ENCODE results near the gene MARCHF6.

DNA sequence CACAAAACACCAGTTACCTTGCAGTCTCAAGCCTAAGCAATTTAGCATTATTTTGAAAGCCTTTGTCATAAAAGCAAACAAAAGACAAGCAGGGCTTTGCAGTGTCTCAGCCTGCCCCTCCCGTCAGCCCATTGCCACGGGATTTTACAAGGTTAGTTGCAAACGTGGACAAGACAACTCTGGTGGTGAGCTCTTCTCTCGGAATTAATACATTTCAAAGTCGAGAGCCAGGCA lies 190.3 kb downstream of the ATPSCKMT start:
- PRO-cap = no peak
- RAMPAGE, long total RNA, 4 experiments = no peak in any of the 4 experiments

GRCh38 chr5:10262971-10263398 lies 12.9 kb downstream of the CCT5 start:
- PRO-cap = no peak
- RAMPAGE, long total RNA, 4 experiments = start-site peak on the plus strand in 1 of 4 experiments, at chr5:10263107-10263206 at its widest, 19 reads per replicate

DNA sequence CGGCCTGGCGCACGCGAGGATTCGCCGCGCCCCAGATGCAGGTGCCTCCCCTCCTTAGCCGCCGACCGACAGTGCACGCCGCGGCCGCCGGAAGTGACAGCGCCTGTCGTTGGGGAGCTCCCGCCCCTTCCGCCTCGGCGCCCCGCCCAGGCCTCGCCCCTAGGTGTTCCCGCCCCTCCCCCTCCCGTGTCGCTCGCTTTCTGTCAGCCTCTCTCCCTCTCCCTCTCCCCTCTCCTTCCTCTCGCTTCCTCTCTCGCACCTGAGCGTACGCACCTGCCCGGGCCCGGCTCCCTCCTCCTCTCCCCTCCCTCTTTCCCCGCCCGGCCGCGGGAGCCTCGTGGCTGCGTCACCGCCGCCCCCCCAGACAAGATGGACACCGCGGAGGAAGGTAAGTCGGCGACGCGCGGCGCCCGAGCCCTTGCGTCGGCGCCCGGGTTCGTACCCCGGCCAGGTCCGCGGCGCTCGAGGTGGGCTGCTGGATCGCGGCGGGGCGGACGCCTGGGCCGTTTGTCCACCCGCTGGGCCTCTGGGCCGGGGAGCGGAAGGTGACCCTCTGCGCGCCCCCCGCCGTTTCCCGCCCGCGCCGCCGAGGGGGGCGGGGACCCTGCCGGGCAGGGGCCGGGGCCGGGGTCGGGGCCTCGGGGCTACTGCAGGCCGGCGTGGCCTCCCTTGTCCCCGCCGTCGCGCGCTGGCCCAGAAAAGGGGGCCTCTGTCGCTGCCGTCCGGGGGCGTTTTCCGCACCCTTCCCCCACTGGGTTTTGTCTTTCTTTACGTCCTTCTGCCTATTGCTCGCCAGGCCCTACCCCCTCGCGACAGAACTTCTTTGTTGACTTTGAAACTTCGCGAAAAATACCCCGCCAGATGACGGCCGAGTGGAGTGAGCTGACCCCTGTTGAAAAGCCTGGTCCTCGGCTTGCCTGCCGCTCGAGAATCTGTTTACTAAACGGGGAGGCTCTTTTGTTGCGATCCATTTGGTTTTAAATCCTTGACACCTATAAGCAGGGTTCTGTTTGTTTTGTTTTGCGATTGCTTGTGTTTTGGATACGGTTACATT lies at the start of gene MARCHF6:
Gene MARCHF6 (plus strand): TSS at position 166 of the 1,054 bp plus-strand sequence.
- PRO-cap = bidirectional peak, plus-strand start at position 372 of the sequence, minus-strand start at position 70 of the sequence; bidirectional peak, plus-strand start at position 860 of the sequence, minus-strand start at position 934 of the sequence; bidirectional peak, plus-strand start outside the sequence, minus-strand start at position 996 of the sequence
- RAMPAGE, long total RNA, 4 experiments = start-site peak on the plus strand in 3 of 4 experiments, centred at positions 257 to 268 of the sequence, 247 to 1,754 reads per replicate; start-site peak on the minus strand in 1 of 4 experiments, centred at position 73 of the sequence, 10 reads per replicate

DNA sequence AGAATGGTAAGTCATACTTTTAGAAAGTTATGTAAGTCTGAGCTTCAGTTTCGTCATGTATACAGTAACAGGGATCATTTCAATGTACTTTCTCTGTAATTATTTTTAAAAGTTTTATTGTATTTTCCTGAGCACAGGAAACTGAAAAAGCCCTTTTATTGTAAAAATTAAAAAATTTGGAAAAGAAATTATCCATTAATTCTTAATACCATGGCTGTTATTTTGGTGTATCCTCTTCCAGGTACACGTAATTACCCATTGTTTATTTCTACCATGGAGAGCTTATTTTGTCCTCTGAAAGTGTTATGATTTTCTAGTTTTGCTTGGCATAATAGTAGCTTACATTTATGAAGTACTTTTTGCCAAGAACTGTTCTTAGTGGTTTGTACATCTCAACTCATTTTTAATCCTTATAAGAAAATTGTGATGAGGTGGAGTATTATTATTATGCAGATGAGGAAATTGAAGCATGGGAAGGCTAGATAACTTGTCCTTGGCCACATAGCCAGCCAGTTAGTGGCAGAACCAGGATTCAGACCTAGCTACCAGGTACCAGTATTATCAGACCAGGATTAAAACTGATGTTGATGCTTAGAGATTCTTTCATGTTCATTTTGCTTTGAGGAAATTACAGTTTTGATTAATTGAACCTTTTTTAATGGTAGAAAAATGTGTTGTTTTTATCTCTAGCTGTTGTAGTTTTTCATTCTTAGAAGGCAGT lies 24.6 kb downstream of the MARCHF6 start:
- PRO-cap = no peak
- RAMPAGE, long total RNA, 4 experiments = no peak in any of the 4 experiments

DNA sequence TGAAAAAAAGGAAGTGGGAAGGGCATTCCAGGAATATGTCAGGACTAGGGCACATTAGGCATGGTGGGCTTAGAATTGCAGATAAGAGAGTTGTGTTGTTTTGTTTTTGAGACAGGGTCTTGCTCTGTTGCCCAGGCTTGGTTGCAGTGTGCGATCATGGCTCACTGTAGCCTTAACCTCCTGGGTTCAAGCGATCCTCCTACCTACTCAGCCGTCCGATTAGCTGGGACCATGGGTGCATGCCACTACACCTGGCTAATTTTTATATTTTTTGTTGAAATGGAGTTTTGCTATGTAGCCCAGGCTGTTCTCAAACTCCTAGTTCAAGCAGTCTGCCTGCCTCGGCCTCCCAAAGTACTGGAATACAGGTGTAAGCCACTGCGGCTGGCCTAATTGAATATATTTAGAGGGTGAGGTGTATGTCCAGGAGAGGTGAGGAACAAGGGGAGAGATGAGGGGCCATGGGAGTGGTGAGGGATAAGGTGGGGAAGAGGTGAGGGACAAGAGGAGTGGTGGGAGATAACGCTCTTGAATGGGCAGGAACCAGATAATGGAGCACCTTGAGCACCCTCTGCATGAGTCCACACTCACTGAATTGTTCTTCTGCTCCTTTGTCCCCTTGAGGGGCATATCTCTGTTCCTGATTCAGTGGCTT lies 29.1 kb upstream of the ROPN1L start:
- PRO-cap = no peak
- RAMPAGE, long total RNA, 4 experiments = no peak in any of the 4 experiments

- PRO-cap = unidirectional peak, minus-strand start at chr5:10634235
- RAMPAGE, long total RNA, 4 experiments = no peak in any of the 4 experiments
Measured at GRCh38 chr5:10634141-10634680, 70.3 kb downstream of the ANKRD33B start.

DNA sequence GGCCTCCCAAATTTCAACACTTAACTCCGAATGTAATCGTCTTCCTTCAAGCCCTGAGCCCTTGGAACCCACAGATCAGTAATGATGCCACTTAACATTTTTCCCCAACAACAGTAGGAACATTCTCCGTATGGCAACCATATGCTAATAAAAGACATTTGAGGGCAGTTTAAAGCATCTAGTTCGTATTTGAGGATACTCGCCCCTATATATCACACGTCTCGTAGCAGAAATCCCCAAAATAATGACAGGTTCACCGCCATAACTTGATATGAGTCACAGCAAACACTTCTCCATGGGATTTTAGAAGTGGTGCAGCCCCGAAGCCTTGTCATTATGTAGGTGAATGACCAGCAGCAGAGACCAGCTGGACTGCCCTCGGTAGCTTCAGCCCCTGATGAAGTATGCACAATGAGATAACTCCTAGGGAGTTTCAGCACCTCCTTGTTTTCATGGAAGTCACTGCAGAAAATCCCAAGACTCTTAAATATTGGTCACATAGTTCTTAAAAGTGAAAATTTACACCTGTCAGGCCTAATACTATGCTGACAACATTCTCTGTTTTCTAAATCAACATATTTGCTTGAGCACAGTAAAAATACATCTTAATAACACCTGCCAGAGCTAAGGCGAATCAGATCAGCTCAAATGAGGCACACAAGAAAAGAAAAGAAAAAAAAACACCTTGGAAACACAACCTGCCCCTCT lies 2.0 kb downstream of the CTNND2 start:
- PRO-cap = no peak
- RAMPAGE, long total RNA, 4 experiments = no peak in any of the 4 experiments

- PRO-cap = bidirectional peak, plus-strand start at chr5:14145424, minus-strand start at chr5:14145260
- RAMPAGE, long total RNA, 4 experiments = no peak in any of the 4 experiments
Measured at GRCh38 chr5:14145024-14145696, 2.0 kb downstream of the TRIO start.

DNA sequence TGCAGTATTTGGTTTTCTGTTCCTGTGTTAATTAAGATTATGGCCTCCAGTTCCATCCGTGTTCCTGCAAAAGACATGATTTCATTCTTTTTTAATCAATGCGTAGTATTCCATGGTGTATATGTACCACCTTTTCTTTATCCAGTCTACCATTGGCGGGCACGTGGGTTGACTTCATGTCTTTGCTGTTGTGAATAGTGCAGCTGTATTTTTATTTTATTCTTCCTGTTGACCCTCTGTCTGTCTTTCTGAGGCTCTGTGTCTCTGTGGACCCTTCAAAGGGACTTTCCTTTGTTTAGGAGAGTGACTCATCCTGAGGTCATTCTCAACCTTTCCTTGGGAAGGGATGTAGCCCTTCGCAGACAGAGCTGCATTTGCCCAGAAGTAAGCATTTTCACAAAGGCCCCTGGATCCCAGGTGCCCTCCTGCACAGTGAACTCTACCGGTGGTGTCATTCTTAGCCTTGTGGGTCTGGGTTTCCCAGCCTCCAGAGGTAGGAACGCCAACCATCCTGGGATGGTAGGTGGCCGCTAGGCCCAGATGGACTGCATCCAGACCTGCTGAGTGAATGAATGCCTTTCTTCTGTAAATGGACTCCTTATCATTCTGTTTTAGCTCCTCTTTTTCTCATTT lies 22.3 kb downstream of the TRIO start:
- PRO-cap = no peak
- RAMPAGE, long total RNA, 4 experiments = no peak in any of the 4 experiments

DNA sequence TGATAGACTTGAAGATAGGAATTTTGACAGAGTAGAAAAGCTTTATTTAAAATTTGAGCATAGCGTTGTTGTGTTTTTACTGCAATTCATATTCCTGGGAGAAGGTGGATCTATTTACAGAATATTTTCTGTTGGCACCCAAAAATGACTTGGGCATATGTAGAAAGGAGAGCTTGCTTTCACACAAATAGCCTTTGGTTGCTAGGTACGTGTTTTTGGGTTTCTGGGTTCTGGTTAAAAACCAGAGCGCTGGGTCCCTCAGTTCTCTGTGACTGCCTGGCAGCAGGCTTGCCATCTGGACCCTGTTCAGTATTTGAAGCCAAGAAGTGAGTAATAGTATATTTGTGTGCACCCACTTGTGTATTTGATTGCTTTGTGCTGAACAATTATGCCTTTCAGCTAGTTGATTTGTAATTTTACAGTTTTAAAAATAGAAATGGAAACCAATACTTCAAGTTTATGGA lies 153.3 kb downstream of the TRIO start:
- PRO-cap = no peak
- RAMPAGE, long total RNA, 4 experiments = no peak in any of the 4 experiments

DNA sequence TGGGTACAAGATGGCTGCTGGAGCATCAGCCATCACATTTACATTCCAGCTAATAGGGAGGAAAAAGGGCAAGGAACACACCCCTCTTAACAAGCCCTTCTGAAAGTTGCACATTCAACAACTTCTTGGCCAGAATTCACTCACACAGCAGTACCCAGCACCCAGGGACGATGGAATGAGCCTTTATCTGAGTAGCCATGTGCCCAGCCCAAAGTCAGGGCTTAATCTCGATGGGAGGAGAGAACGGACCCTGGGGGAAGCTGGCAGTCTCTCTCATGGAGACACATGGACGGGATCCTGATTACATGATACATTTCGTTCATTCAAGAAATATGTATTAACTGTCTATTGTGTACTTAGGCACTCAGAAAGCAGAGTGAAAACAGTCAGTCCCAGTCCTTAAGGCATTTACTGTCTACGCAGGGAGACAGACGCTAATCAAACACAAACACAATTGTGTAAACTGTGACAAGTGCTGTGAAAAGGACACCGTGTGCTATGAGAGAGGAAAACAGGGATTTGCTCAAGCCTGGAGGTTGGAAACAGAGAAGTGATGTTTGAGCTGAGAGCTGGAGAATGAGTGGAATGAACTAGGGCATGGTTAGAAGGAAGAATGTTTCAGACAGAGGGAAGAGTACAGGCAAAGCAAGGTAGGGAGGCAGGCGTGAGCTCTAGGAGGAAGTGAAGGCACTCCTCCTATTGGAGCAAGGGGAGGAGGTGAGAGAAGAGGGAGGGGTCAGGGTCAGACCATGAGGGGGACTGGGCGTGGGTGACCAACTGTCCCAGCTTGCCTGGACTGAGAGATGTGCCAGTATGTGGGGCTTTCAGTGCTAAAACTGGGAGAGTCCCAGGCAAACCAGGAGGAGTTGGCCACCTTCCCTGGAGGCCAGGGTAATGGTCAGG lies 7.4 kb downstream of the OTULINL start:
- PRO-cap = bidirectional peak, plus-strand start at position 621 of the sequence, minus-strand start at position 410 of the sequence
- RAMPAGE, long total RNA, 4 experiments = start-site peak on the plus strand in 1 of 4 experiments, centred at position 469 of the sequence, 5 reads per replicate

DNA sequence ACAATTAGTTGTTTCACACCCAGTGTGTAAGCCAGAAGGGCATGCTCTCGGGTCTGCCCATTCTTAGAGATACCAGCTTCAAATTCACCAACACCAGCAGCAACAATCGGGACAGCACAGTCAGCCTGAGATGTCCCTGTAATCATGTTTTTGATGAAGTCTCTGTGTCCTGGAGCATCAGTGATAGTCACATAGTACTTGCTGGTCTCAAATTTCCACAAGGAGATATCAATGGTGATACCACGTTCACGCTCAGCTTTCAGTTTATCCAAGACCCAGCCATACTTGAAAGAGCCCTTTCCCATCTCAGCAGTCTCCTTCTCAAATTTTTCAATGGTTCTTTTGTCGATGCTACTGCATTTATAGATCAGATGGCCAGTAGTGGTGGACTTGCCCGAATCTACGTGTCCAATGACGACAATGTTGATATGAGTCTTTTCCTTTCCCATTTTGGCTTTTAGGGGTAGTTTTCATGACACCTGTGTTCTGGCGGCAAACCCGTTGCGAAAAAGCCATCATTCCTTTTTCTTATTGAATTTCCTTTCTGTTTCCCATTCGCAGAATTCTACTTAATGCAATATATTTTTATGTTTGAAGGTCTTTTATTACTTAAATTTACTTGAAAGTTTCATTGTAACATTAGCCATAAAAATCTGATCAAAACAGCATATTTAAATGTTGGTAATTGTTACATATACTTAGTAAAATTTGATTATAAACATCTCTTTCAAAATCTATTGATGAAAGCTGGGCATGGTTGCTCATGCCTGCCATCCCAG lies 11.5 kb upstream of the OTULIN start:
- PRO-cap = no peak
- RAMPAGE, long total RNA, 4 experiments = no peak in any of the 4 experiments

GRCh38 chr5:14711567-14712454 lies 47.3 kb downstream of the OTULIN start:
- PRO-cap = no peak
- RAMPAGE, long total RNA, 4 experiments = no peak in any of the 4 experiments

- PRO-cap = no peak
- RAMPAGE, long total RNA, 4 experiments = no peak in any of the 4 experiments
Measured at GRCh38 chr5:14841492-14841861, 30.1 kb downstream of the ANKH start.

GRCh38 chr5:14993190-14993953 lies 121.8 kb upstream of the ANKH start:
- PRO-cap = unidirectional peak, minus-strand start at chr5:14993429
- RAMPAGE, long total RNA, 4 experiments = no peak in any of the 4 experiments

GRCh38 chr5:15008319-15008849 lies 136.8 kb upstream of the ANKH start:
- PRO-cap = unidirectional peak, plus-strand start at chr5:15008795
- RAMPAGE, long total RNA, 4 experiments = no peak in any of the 4 experiments

DNA sequence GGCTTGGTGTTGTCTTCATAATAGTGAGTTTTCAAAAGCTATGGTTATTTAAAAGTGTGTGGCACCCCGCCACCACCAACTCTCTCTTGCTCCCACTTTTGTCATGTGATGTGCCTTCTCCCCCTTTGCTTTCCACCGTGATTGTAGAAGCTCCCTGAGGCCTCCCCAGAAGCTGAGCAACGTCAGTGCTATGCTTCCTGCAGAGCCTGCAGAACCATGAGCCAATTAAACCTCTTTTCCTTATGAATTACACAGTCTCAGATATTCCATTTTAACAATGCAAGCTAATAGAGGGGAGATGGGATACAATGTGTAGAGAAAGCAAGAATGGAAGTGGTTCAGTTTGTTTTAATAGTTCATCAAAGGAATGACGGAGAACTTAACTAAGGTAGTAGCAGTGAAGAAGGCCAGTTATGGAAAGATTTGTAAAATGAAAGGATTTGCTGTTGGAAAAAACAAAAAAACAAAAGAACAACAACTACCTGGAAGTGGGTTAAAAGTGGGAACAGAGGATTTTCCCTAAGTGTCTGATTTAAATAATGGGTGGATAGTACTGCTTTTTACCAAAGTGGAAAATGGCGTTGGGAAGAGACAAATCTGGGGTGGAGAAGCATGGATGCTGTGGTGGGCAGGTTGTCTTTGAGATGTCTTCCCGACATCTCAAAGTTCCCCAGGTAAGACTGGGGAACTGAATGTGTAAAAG lies 206.4 kb downstream of the FBXL7 start:
- PRO-cap = no peak
- RAMPAGE, long total RNA, 4 experiments = no peak in any of the 4 experiments

GRCh38 chr5:15745691-15746093 lies 245.7 kb downstream of the FBXL7 start:
- PRO-cap = no peak
- RAMPAGE, long total RNA, 4 experiments = no peak in any of the 4 experiments

DNA sequence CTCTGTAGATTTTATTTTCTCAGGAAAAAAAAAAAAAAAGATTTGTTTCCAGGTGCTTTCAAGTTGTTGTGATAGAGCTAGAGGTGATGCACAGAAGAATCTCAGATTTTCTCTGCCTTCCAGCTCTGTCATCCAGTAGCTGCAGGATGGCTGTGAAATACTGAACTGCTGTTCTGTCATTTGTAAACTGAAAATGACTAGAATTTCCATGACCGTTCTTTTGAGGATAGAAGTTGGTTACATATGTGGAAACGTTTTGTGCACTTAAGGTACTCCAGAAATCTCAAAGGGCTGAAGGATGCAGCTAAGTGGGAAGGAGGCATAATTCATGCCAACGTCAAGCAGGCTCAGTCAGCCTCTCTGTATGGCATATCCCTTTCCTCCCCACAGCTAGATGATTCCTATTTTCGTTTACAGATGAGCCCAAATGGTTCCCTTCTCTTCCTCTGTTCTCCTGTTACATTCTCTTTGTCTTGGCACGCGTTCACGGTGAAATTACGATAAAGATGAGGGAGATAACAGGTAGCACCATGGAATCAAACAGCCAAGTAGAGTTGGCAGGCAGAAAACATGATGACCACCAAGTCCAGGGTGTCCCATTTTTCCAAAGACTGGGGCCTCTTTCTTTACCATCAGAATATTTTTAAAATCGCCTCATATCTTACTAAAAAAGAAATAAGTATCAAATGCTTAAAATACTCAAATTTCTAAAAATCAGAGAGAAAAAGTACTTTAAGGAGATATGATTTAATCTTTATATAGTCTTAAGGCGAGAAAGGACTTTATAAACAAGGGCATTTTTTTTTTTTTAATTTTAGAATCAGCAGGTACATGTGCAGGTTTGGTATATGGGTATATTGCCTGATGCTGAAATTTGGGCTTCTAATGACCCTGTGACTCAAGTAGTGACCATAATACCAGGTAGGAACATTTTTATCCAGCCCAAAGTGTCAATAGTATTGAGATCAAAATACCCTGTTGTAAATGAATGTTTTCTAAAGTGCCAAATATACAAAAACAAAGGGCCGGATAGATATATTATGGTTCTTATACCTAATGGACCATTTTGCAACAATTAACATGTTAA lies 257.9 kb downstream of the FBXL7 start:
- PRO-cap = no peak
- RAMPAGE, long total RNA, 4 experiments = no peak in any of the 4 experiments

- PRO-cap = no peak
- RAMPAGE, long total RNA, 4 experiments = no peak in any of the 4 experiments
Measured at GRCh38 chr5:15807878-15808343, 307.9 kb downstream of the FBXL7 start.